Camera-type eye (tissue), 1 donor: ENCODE data around the genes EPB41L2, TAAR9 and TAAR8.

- RAMPAGE, long total RNA, result no peak
Measured at GRCh38 chr6:130366545-130367062, 787 bp downstream of the TMEM200A start.

GRCh38 chr6:130368589-130369071 is 2.8 kb downstream of the TMEM200A start:
- RAMPAGE, long total RNA, result no peak

GRCh38 chr6:130371958-130372324 is 6.1 kb downstream of the TMEM200A start:
- RAMPAGE, long total RNA, result no peak

DNA sequence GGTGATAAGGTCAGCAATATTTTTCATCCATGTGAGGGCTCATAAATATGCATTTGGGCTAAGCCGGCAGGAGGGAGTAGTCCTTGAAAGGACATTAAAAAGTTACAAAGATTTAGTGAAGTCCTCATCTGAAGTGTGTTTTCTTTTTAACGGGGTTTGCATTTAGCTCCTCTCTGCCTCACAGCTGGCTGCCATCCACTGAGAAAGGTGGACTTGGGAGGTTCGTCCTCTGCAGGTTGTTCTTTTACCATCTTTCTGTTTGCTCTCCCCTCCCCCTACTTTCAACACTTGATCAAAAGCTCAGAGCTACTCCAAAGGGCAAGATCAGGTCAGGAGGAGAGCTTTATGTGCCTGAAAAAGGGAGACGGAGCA is 26.2 kb downstream of the SMLR1 start:
- RAMPAGE, long total RNA, result no peak

DNA sequence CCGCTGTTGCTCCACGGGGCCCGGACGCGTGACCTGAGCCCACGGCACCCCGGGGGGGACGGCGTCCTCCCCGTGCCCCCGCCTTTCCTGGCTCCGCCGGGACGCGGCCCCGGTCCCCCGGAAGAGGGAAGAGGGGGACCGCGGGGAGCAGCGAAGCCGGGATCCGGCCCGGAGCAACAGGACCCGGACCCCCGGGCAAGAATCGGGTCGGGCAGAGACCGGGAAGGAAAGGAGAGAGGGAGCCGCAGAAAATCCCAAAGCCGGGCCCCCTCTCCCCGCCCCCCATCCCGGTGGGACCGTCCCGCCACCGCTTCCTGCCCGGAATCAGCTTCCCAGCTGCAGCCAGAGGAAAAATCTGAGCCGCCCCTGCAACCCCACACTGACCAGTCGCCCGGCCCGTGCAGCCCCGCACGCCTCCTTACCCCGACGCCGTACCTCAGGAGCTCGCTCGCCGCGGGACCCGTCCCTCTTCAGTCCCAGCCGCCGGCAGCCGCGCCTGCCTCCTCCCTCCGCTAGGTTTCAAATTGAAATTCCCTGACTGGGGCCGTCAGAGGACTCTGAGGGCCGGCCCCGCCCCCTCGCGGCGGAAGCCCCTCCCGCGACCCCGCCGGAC is at the start of gene EPB41L2:
Gene EPB41L2, minus strand, starts transcription at position 526 of the 613 bp plus-strand sequence.
- RAMPAGE, long total RNA, result start-site peak on the minus strand centred at position 517 of the sequence, 143 bp wide, 1,334 reads

- RAMPAGE, long total RNA, result no peak
Measured at GRCh38 chr6:131530922-131531299, 42.1 kb upstream of the ARG1 start.

- RAMPAGE, long total RNA, result no peak
Measured at GRCh38 chr6:131581487-131581814, 8.4 kb downstream of the ARG1 start.

DNA sequence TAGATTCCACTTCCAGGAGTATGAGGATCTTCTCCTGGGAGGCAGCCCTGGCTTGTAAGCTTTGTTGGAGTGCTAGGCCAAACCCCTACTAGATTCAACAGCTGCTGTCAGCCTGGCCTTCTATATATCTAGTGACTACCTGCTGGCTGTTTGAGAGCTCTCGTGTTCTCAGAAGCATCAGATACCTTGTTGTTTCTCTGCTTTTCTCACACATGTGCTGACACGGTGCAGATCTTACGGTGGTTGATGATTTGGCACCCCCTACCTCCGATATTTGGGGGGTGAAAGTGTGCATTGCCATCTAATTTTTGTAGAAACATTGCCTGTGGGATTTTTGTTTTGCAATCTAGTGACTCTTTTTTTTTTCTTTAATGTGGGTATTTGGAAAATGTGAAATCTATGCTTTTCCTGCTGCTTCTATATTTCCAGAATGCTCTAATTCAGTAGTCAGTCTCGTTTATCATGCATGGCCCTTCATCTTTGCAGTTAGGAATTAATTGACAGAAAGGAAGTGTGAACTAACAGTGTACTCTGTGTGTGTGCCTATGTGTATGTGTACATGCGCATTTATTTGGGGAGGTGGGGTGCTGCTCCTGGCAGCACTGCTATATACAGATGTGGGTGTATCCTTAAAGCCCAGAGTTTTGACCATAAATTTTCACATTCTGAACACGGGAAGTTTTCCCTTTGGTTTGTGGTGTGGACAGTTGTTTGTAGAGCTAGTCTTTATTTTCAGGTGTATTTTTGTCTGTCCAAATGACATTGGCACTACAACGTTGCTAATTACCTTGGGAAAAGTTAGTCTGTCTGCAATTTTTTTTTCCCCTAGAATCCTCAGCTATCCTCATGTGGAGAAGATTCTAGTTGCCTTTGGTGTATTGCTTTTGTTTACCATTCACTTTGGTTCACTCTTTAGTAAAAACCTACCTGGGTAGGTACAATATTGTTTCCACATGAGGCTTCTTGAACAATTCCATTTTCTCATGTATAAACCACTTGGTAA is 4.4 kb downstream of the CCN2 start:
- RAMPAGE, long total RNA, result no peak

DNA sequence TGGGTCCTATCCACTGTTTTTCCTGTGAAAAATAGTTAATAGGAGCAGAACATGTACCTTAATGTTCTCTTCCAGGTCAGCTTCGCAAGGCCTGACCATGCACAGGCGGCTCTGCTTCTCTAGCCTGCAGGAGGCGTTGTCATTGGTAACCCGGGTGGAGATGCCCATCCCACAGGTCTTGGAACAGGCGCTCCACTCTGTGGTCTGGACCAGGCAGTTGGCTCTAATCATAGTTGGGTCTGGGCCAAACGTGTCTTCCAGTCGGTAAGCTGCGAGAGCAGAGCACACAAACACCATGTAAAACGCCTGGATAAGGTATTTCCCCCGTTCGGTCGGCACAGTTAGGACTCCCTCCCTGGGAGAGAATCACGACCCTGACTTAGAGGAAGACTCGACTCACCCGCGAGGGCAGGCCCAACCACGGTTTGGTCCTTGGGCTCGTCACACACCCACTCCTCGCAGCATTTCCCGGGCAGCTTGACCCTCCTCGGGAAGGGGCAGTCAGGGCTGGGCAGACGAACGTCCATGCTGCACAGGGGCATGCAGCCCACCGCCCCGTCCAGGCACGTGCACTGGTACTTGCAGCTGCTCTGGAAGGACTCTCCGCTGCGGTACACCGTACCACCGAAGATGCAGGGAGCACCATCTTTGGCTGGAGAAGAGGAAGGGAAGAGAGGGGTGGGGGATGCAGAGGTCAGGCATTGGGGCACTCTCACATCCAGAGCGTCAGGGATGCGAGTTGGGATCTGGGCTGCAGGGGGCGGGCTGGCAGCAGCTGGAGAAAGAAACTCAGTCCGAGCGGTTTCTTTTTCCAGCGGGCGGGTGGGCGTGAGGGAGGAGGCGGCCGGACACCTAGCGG is 1.1 kb downstream of the CCN2 start:
- RAMPAGE, long total RNA, result start-site peak on the minus strand centred at position 170 of the sequence, 194 bp wide, 38 reads; start-site peak on the minus strand centred at position 481 of the sequence, 37 bp wide, 13 reads

DNA sequence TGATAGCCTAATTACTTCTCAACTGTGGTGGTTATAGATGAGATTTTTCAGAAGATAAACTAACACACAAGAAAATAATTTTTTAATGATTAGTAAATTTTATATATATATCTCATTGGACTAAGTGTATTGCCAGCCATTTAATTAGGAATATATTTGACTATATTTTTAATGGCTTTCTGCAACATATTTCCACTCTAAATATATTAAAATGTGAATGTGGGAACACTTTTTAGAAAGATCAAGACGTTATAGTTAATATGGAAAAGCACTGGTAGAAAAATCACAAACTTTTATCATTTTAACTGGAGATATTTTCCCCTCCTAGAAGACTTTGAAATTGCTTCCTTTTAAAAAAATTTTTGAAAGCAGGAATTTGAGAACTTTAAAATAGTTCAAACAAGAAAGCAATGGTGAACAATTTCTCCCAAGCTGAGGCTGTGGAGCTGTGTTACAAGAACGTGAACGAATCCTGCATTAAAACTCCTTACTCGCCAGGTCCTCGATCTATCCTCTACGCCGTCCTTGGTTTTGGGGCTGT is at the start of gene TAAR9:
Gene TAAR9, plus strand, starts transcription at position 398 of the 541 bp plus-strand sequence.
- RAMPAGE, long total RNA, result no peak

DNA sequence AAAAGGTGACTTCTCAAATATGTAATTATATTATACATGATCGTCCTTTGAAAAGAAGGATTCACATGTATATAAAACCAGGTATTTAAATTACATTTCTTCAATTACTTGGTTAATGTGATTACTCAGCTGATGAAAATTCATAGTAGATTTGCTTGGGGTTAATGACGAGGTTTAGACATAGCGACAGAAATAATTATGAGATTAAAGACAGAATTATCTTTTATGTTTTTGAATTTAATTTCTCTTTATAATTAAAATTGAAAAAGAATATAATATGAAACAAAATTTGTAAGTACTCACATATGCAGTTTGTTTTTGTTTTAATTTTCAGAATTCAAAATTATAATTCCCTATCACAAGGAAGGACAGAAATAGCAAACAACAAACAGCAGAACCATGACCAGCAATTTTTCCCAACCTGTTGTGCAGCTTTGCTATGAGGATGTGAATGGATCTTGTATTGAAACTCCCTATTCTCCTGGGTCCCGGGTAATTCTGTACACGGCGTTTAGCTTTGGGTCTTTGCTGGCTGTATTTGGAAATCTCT is at the start of gene TAAR8:
Gene TAAR8, plus strand, starts transcription at position 379 of the 550 bp plus-strand sequence.
- RAMPAGE, long total RNA, result no peak

- RAMPAGE, long total RNA, result no peak
Measured at GRCh38 chr6:132763177-132763705, 5.5 kb upstream of the VNN2 start.

DNA sequence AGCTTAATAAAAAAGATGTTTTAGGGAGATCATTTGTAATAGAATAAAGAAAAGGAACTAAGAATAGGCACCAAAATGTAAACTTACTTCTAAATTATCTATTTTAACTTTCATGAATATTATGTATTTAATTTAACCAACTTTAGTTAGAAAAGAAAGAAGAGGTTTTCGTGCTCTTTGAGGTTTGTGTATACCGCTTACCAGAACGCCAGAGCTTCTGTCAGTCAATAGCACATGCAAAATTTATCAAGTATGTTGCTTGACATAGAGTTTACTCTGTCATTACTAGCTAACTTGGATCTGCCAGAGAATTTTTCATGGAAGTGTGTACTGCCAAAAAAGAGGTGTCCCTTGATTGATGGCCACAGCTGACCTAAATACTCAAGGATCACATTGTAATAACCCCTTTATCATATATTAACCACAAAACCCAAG is 194.2 kb upstream of the EYA4 start:
- RAMPAGE, long total RNA, result no peak

DNA sequence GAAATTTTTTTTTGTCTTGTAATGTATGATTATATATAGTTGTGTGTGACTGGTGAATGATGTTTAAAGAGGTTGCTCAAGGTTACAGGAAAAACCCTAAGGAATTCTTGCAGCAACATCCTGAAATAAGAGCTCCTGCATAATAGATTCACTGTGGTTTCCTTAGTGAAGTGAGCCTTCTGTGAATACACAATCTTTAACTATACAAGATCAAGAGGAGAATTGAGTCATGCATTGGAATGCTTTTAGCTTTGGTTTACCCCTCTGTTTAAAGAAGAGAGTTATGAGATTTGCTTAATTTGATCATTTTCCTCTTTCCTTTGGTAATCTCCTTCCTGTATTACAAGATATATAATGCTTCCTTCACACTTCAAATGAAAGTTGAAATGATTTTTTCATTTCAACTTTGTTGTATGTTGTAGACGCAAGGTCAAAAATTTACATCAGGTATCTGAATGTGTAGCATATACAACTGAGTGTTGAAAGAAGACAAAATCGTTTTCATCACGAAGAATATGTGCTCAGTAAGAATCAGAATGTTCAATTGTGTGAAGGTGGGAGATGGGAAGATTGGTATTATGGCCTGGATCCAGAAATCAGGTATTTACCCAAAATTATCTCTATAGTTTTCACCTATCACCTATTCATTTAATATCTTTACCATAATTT is 141.4 kb upstream of the EYA4 start:
- RAMPAGE, long total RNA, result no peak

GRCh38 chr6:133748563-133749171 is 140.2 kb upstream of the TCF21 start:
- RAMPAGE, long total RNA, result no peak

GRCh38 chr6:133889624-133890611 is 1.0 kb downstream of the TCF21 start:
- RAMPAGE, long total RNA, result no peak

DNA sequence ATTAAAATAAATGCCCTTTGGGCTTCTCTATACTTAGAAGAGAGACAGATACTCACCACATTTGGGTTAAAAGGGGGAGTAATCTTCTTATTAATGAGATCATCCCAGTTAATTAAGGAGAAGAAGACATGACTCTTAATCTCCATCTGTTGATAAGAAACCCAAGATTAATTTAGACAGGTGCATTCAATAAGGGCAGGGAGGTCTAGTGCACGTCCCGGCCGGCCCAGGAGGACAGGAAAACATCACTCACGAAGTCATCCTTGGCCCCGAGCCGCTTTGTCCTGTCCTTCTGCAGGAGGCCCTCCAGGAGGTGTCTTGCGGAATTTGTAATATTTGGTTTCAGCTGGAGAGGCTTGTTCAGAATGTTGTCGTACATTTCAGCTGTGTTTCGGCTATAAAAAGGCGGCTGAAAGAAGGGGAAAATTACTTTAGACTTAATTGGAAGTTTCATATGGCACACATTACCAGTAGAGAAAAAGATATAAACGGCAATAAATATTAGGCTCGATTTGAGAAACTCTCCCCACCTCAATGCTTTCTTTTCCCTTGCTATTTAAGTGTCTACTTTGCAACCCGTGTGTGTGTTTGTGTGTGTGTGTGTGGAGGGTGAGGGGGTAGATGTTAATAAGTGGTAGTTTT is 118.5 kb upstream of the SLC2A12 start:
- RAMPAGE, long total RNA, result no peak

- RAMPAGE, long total RNA, result start-site peak on the minus strand at chr6:134175665-134175798, 18 reads
Measured at GRCh38 chr6:134175403-134176089, 123.1 kb upstream of the SLC2A12 start.

- RAMPAGE, long total RNA, result no peak
Measured at GRCh38 chr6:134303469-134304934, 13.9 kb downstream of the SGK1 start.

DNA sequence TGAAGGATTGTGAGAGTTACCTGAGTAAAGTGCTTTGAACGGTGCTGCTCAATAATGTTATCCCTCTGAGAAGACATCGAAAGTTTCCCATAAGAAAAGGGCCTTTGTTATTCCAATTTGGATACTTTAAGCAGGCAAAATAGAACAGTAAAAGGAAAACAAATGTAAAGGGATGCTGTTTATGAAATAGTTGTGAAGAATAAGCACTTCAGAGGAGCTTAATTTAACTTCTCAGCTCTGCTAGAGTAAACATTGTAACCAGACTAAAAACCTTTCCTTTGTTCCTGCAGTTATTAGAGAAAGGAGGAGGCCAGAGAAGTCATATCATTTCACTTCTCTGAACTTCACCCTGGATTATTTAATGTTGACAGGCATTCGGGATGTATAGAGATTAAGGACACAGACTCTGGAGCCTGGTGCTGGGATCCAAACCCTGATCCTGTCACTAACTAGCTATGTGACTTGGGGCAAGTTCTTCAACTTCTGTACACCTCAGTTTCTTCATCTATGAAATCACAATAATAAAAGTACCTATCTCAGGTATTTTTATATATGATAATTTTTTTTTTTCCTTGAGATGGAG is 5.6 kb downstream of the SGK1 start:
- RAMPAGE, long total RNA, result no peak